HT-29 (cell line): ENCODE measurements around a stretch of chr10.

DNA sequence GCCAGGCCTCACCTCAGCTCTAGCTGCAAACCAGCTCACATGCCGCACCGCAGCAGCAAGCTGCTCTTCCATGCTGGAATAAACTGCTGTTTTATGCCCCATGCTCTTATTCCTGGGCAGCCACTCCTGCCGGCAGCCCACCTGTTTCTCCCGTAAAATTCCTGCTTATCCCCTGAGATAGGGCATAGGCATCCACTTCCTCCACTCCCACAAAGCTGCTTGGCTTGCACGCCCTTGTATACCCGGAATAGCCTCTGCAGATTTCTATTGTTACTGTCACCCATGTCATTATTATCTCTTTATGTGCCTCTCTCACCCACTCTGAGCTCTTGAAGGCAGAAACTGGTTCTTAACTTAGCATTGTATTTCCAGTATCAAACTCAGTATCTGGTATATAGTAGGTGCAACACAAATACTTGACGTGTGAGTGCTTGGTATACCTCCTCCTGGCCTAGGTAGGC, 193.5 kb downstream of the CCDC3 start:
- RAMPAGE, long total RNA: no peak

GRCh38 chr10:12813852-12814317, 187.6 kb downstream of the CCDC3 start:
- RAMPAGE, long total RNA: no peak

- RAMPAGE, long total RNA: no peak
These were observed 171.3 kb downstream of the CCDC3 start for GRCh38 chr10:12830053-12830849.

- RAMPAGE, long total RNA: no peak
These were observed 35.0 kb upstream of the SEPHS1 start for GRCh38 chr10:13382593-13383956.

- RAMPAGE, long total RNA: no peak
These were observed 27.9 kb downstream of the PRPF18 start for GRCh38 chr10:13614440-13615195.

DNA sequence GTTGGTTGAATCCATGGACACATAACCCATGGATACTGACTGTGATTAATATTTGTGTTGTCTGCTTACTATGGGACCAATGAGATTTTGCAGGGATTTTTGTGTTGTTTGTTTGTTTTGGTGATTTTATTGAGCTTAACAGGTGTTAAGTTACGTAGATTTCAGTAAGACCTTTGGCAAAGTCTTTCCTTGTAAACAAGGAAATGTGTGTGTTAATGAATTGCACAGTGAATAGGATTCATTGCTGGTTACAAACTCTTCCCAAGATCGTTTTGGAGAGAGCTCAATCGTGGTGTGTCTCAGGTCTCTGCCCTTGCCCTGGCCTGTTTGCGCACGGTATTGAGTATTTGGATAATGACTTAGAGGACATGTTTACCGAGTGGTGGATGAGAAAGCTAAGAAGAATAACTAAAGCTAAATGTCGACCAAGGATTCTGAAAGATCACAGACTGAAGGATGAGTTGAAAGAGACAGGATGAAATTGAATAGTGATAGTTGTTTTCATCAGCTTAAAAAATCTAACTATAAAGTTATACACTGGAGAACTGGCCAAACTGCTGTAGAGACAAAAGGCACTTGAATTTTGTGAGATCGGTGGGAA, 41.9 kb downstream of the PRPF18 start:
- RAMPAGE, long total RNA: no peak

- RAMPAGE, long total RNA: no peak
These were observed 44.7 kb downstream of the PRPF18 start for GRCh38 chr10:13631414-13631931.

DNA sequence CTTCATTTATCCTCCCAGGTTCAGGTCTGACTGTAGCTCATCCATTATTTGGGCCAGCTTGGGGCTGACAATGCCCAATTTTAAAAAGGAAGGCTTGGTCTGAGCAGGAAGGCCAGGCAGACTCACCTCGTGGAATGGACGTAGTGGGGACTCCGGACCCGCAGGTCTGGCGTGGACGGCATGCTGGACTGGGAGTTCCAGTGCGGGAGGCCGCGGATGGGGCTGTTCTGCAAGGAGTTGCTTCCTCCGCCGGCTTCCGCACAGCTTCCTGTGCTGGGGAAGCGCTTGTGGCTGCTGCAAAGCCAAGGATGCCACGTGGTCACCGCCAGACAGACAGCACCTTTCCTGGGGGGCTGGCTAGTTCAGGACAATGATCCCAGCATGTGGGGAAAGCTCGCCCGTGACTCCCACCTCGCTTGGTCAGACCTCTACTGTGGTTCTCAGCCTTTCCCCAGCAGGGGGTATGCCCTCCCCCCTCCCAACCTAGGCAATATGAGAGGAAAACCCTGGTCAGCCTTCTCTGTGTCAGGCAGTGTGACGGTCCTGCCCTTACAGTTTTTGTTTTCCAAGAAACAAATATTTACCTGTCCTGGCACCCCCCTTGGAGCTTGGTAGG, 72.5 kb downstream of the PRPF18 start:
- RAMPAGE, long total RNA: no peak

DNA sequence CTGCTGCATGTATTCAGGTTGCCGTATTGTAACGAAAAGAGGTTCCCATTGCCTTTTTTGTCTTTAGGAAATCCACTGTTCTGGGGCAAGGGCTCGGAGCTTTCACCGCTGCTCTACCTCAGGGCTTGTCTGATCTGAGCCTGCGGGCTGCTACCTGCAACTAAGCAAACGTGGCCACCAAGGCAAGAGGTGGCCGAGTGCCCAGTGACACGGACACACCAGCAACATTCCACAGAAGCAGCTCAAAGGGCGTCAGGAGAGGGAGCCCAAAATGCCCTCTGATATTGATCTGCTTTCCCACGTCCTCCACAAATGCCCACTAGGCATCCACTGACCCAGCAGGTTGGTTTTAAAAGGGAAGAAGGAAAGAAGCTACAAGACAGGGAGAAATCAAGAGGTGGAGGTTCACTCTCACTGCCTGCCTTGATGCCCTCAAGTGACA, 92.9 kb downstream of the PRPF18 start:
- RAMPAGE, long total RNA: no peak

- RAMPAGE, long total RNA: no peak
These were observed 270.7 kb downstream of the PRPF18 start for GRCh38 chr10:13857359-13857920.

GRCh38 chr10:13873244-13873532, 286.4 kb downstream of the PRPF18 start:
- RAMPAGE, long total RNA: no peak

DNA sequence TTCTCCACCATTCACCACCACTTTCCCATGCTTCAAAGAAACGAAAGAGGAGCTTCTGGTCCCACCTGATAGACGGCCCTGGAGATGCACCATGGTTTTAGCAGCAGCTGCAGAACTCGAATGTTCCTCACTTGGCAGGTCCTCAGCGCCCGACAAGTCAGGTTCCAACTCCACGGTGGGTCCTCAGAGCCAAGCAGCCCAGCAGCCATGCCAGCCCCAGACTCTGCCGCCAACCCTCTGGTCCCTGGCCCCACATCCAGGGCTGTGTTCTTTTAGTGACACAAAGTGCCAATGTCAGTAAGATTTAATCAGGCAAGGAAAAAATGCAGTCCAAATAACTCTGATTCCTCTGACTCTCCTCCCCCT, 359.1 kb downstream of the FRMD4A start:
- RAMPAGE, long total RNA: no peak

DNA sequence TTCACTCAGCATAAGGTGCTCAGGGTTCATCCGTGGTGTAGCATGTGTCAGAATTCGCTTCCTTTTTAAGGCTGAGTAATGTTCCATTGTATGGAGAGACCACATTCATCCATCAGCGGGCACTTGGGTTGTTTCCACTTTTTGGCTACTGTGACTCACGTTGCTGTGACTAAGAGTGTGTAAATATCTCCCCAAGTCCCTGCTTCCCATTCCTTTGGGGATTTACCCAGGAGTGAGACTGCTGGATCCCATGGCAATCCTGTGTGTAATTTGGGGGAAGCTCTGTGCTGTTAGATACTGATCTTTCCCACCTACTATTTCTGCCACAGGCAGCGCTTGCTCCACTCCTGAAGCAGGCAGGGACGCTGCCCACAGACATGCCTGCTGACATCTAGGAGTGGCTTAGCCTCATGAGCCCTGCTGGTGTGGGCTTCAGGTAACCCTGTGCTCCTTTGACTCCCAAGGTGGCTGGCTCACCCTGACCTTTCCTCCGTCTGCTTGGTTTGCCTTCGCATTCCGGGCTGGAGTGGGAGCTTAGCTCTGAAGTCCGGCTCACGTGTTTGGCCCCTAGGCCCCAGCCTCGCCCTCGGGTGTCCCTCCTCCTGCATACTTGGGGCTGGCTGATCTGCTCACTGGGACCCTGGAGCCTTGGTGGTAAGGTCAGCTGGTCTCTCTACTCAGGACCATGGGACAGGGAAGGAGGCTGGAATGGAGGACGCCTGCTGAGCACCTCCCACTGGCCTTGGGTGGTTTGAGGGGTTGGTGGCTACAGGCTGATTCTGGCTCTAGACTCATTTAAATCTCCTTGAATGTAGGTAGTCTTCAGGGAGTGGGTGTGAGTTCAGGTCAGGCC, 345.8 kb downstream of the FRMD4A start:
- RAMPAGE, long total RNA: no peak

- RAMPAGE, long total RNA: no peak
These were observed 256.5 kb downstream of the FRMD4A start for GRCh38 chr10:14074272-14074565.

GRCh38 chr10:14379596-14380007, 48.9 kb upstream of the FRMD4A start:
- RAMPAGE, long total RNA: no peak

DNA sequence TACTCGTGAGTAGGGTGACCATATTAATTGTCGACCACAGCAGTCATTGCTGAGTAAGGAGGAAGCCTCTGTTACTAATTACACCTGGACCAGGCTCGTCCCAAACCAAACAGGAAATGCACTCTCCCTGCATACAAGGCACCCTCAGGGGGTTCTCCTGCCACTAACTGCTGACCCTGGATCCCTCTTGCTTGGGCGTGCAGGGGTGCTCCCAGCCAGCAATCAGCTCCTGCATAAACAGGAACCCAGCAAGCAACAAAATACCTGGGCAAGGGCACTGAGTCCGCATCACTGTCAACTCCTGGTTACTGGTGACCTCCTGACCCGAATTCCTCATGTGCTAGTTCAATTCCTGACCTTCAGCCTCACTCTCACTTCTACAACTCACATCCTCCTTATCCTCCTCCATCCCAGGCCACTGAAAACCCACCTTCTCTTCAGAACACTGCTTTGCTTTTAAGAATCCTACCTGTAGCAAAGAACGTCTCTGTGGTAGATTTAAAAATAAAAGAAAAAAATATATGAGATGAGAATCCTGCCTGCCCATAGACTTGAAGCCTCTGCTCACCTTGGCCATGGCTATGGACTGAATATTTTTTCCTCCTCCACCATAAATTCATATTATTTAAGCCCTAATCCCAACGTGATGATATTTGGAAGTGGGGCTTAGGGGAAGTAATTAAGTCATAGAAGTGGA, 188.7 kb downstream of the FAM107B start:
- RAMPAGE, long total RNA: no peak

- RAMPAGE, long total RNA: no peak
These were observed 170.5 kb downstream of the FAM107B start for GRCh38 chr10:14604027-14604724.

GRCh38 chr10:14723181-14723682, 51.5 kb downstream of the FAM107B start:
- RAMPAGE, long total RNA: no peak

- RAMPAGE, long total RNA: no peak
These were observed 26.3 kb downstream of the FAM107B start for GRCh38 chr10:14748474-14748773.

GRCh38 chr10:15141032-15141554, 27.4 kb downstream of the NMT2 start:
- RAMPAGE, long total RNA: no peak